Bile duct (tissue), 1 donor: ENCODE measurements around a stretch of chr2.

DNA sequence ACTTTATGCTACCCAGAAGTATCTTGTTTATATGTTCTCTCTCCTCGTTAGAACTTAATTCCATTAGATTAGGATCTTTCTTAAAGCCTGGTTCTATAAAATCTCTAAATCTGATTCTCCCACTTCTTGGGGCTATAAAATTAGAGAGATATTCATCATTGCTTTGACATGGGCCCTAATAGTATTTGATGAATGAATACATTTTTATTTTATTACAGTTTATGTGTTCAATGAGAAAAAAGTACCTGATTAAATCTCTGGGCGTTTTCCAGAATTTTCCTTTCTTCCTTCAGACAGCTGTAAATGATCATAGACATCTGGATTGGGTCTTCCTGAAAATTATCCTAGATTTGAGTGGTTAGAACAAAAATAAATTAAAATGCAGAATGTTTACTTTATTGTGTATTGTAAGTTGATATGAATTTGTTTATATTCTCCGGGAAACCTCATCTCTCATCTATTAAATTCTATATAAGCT lies 6.6 kb downstream of the STAT1 start:
- PRO-cap: no peak

DNA sequence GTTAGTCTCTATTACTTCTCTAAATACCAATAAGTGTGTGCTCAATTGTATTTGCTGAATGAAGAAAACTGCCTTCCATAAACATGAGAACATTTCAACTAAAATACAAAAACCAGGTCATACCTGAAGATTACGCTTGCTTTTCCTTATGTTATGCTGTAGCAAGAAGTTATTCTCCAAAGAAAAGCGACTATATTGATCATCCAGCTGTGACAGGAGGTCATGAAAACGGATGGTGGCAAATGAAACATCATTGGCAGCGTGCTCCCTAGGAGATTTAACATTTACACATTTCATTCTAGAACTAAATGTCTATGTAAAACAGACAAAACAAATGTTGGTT lies 5.2 kb downstream of the STAT1 start:
- PRO-cap: no peak

- PRO-cap: no peak
These were observed 47.5 kb upstream of the STAT1 start for GRCh38 chr2:191061360-191061965.

DNA sequence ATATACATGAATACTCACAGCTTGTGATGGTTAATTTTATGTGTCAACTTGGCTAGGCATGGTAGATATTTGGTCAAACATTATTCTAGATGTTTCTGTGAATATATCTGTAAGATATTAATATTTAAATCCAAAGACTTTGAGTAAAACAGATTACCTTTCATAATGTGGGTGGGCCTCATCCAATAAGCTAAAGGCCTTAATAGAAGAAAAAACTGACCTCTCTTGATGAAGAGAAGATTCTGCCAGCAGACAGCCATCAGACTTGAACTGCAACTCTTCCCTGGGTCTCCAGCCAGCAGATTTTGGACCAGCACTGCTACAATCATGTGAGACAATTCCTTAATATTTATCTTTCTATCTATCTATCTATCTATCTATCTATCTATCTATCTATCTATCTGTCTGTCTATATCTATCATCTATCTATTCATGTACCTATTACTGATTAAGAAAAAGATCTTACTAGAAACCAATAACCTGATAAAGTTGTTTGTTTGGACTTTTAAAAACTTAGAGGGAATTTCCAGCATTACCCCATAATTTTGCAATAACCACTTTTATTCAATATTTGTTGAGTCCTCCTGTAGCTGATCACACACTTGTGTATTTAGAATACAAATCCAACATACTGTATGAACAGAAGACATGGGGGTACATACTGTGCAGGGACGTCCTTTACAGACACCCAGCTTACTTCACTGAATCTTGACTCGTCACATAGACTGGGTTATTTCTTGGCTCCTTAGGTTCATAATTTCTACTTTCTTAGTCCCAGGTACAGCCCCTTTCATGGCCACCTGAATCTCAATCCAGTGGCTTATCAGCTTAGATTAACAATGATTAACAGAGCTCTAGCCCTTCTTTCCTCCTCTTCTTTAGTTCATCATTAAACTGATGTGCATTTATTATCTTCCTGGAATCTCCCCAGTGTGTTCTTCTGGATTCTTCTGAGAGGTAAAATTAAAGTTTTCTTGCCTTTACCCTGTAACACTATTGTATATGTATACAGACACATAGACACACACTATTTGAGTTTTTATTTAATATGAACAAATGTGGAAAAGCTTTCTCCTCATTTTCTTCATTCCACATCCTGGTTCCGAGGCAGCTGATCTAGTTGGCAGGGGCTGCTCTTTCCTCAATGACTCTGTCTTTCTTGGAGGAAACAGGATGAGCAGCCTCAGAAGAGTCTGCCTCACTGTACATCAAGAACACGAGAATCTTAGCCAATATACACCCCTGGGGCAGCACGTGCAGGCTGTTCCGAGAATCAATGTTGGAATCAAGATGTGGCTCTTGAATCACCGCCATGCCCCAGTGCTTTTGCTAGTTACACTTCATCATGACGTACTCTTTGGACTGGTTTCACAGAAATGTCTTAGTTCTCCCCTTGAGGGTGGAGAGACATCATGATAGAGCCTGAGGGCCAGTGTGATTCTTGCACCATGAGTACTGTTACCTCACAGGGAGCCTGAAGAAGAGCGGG lies 27.4 kb upstream of the STAT4 start:
- PRO-cap: no peak

GRCh38 chr2:191202496-191203298 lies 42.5 kb upstream of the MYO1B start:
- PRO-cap: no peak

GRCh38 chr2:191265715-191266499 lies 20.7 kb downstream of the MYO1B start:
- PRO-cap: no peak

GRCh38 chr2:191364041-191364784 lies 119.0 kb downstream of the MYO1B start:
- PRO-cap: no peak

GRCh38 chr2:191394032-191394774 lies 149.0 kb downstream of the MYO1B start:
- PRO-cap: no peak

GRCh38 chr2:191680089-191680847 lies 2.3 kb downstream of the NABP1 start:
- PRO-cap: no peak

GRCh38 chr2:191688382-191688851 lies 10.5 kb downstream of the NABP1 start:
- PRO-cap: no peak

DNA sequence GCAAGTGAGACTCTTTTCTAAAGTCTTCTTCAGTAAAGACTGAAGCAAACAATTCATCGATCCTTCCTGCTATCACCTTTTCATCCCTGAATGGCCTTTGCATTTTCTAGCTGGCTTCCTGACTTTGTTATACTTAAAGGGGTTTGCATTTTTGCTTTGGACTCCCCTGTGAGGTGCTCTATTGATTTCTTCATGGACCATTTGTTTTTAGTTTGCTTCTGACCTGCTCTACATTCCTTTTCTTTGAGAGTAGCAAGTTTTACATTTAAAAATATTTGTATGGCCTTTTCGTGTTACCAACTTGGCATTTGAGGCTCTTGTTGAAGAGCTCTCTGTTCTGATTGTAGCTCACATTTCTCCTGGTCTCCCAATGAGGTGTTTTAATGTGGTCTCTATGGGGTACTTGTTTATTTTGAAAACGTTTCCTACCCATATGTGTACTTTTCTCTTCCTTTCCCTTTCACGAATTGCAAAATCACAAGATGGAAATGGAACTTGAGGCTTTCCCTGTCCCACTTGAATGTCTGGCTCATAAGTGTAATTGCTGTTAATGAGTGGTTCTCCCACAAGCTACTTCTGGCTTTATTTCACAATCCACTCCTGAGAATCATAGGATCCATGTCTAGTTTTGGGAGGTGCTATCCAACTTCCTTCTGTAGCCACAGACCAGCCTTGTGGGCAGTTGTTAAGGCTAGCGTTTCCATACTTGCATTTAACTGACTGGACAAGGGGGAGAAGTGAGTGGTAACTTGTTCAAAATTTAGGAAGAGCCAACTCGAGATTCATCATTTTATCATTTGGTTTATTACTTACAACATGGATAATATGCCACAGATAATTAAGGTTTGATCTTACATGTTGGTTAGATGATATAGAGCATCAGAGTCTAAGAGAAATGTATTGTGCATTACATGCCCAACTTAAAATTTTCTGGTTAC lies 81.1 kb upstream of the CAVIN2 start:
- PRO-cap: no peak

GRCh38 chr2:193170630-193171376 lies 976.1 kb upstream of the TMEFF2 start:
- PRO-cap: no peak

DNA sequence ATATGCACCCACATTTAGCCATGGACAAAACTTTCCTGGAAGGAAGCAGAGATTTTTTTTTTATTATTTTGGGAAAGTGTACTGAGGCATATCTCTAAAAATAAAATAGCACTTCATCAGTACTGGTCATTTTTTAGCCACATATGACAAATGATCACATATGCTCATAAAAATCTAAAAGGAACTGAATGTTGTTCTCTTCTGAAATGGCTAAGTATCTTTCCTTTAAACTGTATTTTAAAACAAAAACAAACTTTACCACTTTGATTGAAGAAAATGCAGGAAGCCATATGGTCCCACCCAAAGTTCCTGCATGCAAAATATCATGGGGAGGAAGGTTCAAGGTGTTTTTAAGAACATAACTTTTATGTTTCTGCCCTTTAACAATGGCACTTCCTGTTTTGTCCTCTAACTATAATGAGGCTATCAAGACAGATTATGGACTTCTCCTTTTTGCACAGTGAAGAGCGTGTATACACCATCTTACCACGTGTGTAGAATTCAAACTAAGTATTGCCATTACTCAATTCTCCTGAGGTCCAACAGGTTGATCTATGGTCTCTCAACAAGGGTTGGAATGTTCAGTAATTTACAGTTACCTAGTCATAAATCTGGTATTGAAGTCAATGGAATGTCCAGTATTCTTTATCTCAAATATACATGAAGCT lies 77.0 kb upstream of the SLC39A10 start:
- PRO-cap: no peak

- PRO-cap: no peak
These were observed 33.3 kb downstream of the STK17B start for GRCh38 chr2:196138067-196138521.

- PRO-cap: no peak
These were observed 13.8 kb downstream of the STK17B start for GRCh38 chr2:196157670-196157863.

- PRO-cap: no peak
These were observed 13.5 kb downstream of the STK17B start for GRCh38 chr2:196157864-196158333.

GRCh38 chr2:196174183-196174983 lies 3.0 kb upstream of the STK17B start:
- PRO-cap: no peak

GRCh38 chr2:196278192-196278921 lies 107.0 kb upstream of the STK17B start:
- PRO-cap: no peak

GRCh38 chr2:196319034-196319815 lies 147.8 kb upstream of the STK17B start:
- PRO-cap: no peak

DNA sequence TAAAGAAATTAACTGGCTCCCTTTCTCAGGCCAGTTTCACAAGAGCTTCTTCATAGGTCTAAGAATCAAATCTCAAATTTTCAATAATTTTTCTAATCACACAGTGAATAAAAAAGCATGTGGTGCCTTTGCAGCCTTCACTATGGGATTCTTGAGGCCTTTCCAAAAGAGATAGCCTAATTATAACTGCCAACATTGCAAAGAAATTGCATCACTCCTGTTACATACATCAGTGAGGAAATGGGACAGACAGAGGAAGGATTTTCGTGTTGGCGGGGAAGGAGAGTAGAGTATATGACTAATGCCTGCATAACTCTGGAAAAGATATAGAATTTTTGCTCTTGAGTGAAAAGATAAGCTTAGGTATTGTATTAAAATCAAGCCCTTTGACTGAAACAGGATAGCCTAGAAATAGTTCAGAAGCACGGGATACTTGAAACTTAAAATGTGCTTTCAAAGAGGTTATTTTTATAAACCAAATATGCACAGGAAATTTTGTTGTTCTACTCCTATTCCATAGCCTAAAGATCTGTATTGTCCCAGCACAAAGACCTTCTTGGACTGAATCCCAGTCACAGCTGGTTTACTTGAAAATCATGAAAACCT lies 193.2 kb downstream of the HECW2 start:
- PRO-cap: no peak